OVCAR3 (cell line): Measurements from ENCODE around the genes SPTB and VTI1B.

DNA sequence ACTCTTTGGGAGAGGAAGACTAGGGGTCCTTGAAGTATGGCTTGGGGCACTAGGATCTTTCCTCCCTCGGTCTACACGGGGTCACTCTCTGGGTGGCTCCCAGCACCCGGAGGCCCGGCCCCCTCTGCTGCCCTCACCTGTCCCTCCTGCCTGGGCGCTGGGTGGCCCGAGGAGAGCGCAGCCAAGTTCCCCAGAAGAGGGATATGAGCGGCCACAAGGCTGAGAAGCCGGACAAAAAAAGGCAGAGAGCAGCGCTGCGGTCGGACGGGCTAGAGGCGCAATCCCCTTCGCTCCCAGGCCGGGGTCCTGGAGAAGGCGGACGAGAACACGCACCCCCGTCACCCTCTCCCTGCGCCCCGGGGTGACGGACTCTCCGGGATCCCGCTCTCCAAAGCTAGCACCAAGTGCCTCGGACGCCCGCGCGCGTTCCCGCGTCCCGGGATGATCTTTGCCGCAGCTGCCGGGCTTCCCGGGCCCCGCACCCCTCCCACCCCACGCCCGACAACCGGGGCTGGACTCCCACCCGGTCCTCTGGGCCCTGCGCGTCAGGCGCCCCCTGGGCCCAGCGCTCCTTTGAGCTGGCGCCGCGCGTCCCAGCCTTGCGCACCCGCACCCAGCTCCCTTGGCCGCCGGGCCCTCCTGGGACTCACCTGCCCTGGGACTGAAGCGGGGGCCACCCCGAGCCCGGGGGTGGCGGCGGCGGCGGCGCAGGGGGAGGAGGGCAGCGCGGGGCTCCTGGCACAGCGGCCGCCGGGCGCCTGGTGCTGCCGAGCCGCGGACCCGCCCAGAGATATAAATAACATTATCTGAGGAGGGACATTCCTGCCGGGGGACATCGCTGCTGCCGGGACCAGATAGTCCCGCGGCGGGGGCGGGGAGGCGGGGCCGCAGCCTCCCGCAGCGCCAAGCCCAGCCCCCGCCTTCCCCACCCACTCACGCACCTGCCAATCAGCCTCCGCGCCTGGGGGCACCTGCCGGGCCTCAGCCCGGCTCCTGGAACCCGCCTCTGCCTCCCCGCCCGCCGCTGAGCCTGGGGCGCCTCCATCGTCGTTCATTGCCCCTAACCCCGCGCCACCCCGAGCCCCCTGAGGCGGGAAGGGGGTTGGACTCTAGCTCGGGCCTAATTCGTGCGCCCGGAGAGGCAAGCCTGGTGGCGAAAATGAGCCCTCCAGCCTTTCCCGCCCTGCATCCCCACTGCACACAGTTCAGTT is at the start of gene SPTB:
Gene SPTB, minus strand, starts transcription at position 766 of the 1,211 bp plus-strand sequence.
- RRBS, result 5% methylated on average over 66 of the region's 106 CpGs

DNA sequence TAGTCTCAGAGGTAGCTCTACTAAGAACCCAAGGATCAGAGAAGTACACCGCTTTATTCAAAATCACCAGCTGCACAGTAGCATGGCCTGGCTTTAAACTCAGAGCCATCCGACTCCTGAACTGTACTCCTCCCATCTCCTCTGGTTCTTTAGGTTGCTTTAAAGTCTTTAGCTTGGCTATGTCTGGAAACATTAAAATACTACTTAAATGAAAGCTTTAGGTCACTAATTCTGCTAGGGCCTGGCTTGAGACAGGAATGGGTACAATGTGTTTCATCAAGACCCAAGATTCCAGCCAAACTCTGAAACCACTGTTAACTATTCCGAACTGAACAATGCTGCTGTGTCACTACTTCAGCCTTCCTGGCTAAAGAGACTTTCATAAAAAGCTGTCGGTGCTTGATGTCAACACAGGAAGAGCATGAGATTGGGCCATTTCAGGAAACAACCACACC is 23.4 kb downstream of the MAX start:
- RRBS, result no CpG with 5 or more reads among the region's 4 CpGs

- RRBS, result no CpG with 5 or more reads among the region's 5 CpGs
Measured at GRCh38 chr14:65281739-65282498, 130.6 kb upstream of the FUT8 start.

- RRBS, result no CpG with 5 or more reads among the region's 9 CpGs
Measured at GRCh38 chr14:65373042-65373553, 39.4 kb upstream of the FUT8 start.

GRCh38 chr14:65433980-65434555 is 21.5 kb downstream of the FUT8 start:
- RRBS, result no CpG with 5 or more reads among the region's 2 CpGs

GRCh38 chr14:66108501-66108855 is 377.7 kb upstream of the CCDC196 start:
- RRBS, result no CpG with 5 or more reads among the region's 3 CpGs

GRCh38 chr14:66483287-66483653 is 2.9 kb upstream of the CCDC196 start:
- RRBS, result no CpG with 5 or more reads among the region's 1 CpG

DNA sequence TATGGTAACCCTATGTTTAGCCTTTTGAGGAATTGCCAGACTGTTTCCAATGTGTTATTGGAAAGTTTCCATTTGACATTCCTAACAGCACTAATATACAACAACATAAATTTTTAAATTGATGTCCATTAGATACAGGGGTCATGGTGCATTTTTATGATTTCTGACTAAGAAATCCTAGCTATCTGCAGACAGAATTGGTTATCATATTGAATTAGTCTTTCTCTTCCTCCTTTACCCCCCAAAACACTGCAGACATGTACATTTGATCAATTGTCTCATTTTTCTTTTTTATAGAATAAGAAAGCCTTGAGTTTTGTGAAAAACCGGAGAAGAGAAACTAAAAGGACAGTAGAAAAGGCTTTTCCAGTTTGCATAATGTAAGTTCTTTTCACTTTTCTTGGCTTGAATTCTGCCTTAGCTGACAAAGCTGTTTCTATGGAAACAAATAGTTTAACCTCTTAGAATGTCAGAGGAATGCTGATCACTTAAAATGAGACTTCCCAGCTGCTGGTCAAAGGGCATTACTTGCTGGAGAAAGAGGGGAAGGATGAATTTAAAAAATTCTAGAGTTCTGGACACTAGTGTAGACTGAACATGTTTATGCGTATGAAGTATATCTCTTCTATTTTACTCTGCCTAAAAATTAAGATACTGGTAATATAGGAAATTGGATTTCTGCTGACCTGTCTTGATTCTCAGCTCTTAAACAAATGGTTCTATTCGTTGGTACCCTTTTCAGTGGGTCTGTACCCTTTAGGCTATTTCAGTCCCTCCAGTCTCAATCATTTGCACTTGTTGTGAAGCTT is 28.4 kb downstream of the PALS1 start:
- RRBS, result no CpG with 5 or more reads among the region's 3 CpGs

- RRBS, result no CpG with 5 or more reads among the region's 9 CpGs
Measured at GRCh38 chr14:67358802-67359274, 766 bp downstream of the ATP6V1D start.

DNA sequence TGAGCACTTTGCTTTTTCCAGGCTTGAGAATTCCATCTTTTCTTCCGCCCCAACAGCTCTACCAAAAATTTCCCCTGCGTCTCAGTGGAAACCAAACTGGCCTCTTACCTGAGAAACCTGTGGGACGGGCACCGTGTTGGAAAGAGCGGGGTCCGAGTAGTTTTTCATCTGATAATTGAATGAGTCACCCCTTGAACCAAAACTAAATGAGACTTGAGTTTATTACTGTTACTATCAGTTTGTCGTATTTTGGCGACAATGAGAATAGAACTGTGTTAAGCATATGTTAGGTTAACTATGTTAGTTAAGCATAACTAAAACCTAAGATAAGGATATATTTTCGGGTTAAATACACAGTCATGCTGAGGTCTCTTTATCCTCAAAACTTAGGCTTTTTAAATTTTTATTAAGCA is 689 bp downstream of the EIF2S1 start:
- RRBS, result no CpG with 5 or more reads among the region's 9 CpGs

GRCh38 chr14:67513390-67514492 is 19.3 kb upstream of the PLEKHH1 start:
- RRBS, result 86% methylated on average over 2 of the region's 9 CpGs

GRCh38 chr14:67533810-67534167 is 699 bp downstream of the PLEKHH1 start:
- RRBS, result no CpG with 5 or more reads among the region's 6 CpGs

DNA sequence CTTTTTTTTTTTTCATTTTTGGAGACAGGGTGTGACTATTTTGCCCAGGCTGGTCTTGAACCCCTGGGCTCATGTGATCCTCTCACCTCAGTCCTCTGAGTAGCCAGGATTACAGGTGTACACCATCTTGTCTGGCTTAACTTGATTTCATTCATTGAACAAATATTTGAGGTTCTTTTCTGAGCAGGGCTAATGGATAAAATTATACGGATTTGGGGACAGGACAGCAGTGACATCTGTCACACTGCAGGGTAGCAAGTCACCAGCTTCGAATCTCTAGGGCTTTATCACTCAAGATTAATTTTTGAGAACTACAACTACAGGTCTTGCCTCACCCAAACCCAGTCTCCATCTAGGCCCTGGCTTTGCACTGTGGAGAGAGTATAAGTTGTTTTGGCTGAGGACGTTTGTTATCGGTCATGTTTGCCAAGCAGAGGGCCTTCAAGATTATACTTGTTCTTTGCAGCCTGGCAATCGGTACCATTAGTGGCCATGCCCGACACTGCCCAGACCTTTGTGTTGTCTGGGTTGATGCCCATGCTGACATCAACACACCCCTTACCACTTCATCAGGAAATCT is 25.5 kb downstream of the ARG2 start:
- RRBS, result no CpG with 5 or more reads among the region's 6 CpGs

DNA sequence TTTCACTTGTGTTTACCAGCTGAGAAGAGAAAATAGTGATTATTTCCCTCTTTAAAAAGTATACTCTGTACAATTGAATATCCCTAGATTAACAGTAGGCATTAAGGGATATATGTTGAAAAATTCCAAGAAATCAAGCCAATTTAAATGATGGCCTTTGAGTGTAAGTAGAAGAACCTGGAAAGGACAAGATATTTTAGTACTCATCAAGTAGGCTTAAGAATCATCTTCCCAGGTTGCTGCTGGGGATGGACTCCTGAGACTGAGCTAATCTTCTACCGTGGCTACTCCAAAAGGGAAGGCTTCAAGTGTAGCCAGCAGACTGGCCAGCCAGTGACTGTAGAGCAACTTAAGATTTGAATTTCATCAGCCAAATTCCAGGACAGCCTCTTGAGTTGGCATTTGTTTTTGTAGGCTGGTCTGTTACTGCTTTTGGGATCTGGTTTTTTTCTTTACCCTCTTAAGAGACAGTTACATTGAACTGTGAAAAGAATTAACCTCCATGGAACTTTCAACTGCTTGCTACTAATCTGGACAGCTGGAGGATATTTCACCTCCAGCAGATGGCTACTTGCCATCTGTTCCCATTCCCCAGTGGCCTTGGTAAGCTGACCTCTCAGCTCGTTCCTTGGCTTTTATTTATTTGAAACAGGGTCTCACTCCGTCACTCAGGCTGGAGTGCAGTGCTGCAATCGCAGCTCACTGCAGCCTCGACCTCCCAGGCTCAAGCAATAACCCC is 20.8 kb downstream of the VTI1B start:
- RRBS, result no CpG with 5 or more reads among the region's 5 CpGs

- RRBS, result 6% methylated on average over 46 of the region's 92 CpGs
Measured at GRCh38 chr14:67674504-67675343, at the start of gene VTI1B. VTI1B (minus strand) TSS chr14:67674632.

DNA sequence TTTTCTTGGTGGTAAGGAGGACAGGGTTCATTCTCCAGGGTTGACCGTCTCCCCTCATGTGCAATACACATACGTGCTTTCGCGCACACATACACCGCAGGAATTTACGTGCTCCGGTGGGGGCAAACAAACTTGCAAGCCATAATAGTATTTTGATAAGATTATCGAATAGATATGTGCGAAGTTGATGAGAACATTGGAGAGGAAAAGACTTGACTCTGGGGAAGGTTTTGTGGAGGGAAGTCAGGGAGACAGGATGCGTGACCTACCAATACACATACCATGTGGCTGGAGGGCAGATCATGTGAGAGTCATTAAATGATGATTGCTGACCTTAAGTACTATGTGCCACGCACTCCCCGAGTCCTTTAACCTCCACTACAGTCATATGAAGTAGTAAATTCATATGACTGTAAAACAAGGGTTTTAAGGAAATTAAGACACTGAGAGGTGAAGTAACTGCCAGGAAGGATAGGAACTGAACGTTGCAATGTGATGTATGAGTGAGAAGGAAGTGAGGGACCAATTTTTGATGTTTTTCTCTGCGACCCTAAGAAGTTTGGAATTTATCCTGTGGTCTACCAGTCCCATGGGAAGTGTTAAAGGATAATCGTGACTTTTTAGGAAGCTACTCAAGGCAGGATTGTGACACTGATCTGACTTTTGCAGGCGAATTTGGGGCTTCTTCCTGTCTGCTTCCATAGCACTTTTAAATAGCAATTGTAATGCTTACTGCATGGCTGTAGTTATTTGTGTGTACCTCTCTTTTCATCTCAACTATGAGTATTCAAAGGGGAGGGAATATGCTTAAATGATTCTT is 1.1 kb downstream of the RAD51B start:
- RRBS, result no CpG with 5 or more reads among the region's 16 CpGs

- RRBS, result no CpG with 5 or more reads among the region's 3 CpGs
Measured at GRCh38 chr14:67907826-67908803, 88.5 kb downstream of the RAD51B start.

DNA sequence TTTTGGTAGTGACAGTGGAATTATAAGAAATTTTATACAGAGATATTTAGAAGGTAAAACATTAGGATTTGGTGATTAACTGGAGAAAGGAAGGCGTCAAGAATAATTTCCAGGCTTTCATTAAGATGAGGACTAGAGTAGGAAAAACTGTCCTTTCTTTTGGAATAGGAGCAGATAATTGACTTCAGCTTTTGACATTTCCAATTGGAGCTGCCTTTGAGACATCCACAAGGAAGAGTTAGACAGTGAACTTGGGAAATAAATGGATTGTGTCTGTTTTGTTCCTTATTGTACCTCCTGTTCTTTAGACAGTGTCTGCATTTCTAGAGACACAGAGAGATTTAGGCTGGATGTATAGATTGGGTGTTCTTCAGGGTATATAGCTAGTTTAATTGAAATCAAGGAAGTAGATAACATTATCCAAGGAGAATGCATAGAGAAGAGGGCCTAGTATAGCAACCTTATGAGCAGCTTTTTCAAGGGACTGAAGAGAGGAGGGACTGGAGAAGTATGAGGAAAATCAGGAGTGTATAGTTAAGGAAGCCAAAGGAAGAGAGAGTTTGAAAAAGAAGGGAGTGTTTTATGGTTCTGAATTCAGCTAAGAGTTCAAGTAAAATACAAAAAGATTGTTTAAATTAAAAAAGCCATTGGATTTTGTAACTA is 265.5 kb downstream of the RAD51B start:
- RRBS, result no CpG with 5 or more reads among the region's 1 CpG

DNA sequence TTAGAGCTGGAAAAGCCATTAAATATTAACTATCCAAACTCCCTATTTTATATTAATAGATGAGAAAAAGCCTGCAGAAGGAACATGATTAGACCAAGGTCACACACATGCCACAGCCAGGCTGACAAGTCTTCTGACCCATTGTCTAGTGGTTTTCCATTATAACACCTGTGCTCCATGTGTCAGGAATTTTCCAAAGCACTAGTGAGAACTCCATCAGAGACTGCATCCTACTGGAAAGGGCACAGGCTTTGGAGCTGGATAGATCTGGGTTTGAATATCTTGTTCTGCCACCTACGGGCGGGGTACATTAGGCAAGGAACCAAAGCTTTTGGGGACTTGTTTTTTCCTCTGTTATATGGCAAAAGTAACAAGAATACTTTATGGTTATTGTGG is 325.5 kb downstream of the RAD51B start:
- RRBS, result no CpG with 5 or more reads among the region's 2 CpGs